Hematopoietic multipotent progenitor cell (in vitro differentiated cells): ENCODE measurements around the genes NKX2-3 and PAX2.

DNA sequence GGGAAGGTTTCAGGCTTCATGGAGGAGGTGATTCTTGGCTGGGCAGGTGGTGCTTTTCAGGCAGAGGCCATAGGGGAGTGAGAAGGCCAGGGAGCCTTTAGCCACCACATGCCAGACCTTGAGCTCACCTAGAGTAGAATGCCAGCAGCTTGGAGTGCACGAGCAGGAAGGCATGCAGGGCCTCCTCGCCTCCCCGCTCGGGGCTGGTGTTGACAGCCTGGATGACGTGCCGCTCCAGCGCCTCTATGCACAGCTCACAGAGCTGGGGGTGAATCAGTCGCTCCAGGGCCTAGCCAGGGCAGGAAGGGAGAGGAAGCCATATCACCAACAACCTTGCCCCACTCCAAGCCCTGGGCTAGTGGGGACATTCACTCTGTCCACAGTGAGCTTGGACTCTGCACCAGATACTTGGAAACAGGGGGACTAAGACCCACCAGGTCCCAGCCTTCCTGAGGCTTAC, 15.7 kb downstream of the HPS1 start:
- CAGE, long polyA plus RNA = no peak

- CAGE, long polyA plus RNA = no peak
These were observed 802 bp downstream of the HPS1 start for GRCh38 chr10:98445857-98446408.

- CAGE, long polyA plus RNA = no peak
These were observed 11.1 kb upstream of the HPS1 start for GRCh38 chr10:98457753-98458235.

- CAGE, long polyA plus RNA = no peak
These were observed 21.2 kb upstream of the HPS1 start for GRCh38 chr10:98467889-98468296.

- CAGE, long polyA plus RNA = no peak
These were observed 29.8 kb upstream of the HPS1 start for GRCh38 chr10:98476593-98476850.

DNA sequence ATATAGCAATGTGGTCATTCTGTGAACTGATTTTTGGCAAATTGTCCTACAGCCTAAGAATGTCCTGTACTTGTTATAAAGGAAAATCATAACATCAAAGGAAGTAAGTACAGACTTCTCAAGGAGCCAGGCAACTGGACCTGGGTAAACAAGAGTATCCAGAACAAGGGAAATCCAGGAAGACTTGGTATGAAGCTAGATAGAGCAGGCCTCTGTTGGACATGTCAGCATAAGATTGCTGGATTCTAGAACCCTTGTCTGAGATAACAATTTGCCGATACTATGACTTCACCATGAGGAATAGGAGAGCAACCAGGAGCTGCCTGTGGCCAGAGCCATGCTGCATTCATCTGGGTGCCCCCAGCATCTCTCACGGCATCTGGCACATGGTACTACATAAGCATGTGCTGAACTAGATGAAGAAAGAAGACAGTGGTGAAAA, 19.7 kb downstream of the GOT1 start:
- CAGE, long polyA plus RNA = no peak

DNA sequence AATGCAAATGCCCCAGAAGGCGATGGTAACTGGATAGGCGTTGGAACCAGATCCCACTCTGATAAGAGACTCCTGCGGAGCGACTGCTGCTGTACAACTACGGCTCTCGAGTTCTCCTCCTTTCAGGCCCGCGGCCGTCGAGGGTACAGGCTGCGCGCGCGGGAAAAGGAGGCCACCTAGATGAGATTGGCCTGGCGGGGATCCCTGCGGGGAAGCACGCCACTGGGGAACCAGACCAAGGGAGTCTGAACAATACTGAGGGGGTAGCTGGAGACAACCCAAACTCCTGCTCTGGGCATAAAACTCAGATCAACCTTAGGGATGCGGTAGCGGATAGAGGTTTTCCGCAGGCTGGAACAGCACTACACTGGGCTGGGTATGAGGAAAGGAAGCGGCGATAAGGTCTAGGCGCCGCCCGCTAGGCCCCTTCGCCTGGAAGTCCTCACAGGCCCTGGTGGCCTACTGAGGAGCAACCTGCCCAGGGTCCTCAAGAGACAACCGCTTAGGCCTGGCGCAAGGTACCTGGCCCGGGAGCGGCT, 2.8 kb upstream of the NKX2-3 start:
- CAGE, long polyA plus RNA = no peak

- CAGE, long polyA plus RNA = start-site peak on the minus strand at chr10:99532767-99532781, 254 reads; start-site peak on the plus strand at chr10:99532940-99532984, 86 reads
These were observed at the start of gene NKX2-3 for GRCh38 chr10:99532620-99533498. NKX2-3 (plus strand) TSS chr10:99532942.

DNA sequence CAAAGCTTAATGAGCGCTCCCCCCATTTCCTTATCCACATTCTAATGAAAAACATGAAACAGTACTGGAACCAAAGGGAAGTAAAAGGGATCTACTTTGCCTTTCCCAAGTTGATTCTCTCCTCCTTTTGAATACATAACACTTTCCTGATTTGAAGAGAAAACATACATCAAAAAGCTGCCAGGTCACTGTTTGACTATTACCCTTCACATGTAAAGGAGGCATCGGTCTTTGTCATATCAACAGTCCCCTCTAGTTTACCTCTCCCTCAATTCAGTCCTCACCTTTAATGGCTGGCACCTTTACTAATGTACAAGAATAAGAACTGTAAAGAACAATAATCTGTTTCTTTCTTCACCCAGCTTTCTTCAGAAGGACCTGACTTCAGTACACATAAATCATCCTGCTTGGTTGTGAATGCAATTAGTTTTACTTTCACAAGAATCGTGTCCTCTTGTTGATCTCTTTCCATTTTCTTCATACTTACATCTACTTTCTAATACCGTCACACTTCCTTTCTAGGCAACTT, 1.4 kb downstream of the SLC25A28 start:
- CAGE, long polyA plus RNA = no peak

- CAGE, long polyA plus RNA = no peak
These were observed 725 bp upstream of the ENTPD7 start for GRCh38 chr10:99658446-99659122.

DNA sequence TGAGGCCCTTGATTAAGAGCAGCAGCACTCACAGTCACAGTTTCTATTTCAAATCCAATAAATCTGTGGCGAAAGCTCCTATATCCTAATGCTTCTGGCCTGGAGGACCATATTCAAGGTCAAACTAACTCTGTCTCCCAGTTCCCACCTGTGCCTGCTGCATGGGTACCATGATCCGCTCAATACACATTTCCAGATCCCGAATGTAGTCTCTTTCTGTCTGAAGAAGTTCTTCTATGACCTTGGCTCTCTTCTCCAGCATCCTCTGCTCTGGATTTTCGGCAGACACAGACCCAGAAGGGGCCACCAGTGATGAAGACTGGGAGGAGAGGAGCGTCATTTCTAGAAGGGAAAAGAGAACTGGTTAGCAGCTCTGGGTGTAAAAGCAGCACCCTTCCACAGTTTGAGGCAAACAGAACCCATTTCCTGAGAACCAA, 100.9 kb downstream of the DNMBP start:
- CAGE, long polyA plus RNA = no peak

DNA sequence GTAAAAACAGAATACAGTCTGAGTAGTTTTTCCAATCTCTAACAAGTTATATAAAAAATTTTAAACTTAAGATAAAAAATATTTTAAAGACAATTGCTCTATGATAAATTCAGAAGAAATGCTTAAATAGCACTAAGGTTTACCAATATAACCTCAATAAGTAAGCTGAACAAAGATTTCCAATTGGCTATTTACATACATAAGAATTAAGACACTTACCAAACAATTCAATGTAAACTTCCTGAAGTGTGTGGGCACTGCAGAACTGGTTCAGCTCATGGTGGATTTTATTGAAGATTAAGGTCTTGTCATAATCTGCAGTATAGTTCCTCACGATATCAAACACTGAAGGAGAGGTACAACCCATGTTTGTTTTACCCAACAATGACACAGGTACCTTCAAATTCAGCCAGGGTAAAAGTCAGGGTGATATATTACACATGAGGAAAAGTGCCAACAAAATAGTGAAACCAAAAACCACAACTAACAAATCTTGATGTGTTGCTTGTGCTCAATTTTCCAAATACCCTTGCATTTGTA, 10.0 kb downstream of the ERLIN1 start:
- CAGE, long polyA plus RNA = no peak

DNA sequence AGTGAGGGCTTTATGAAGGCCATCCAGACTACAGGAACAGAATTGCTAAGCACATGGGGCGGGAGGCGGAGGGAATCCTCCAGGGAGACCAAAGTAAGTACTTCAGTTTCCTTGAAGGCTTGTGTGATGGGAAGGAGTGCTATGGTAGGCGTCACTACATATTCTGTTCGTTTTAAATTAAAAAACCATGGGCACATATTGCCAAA, 608 bp upstream of the ERLIN1 start:
- CAGE, long polyA plus RNA = no peak

GRCh38 chr10:100326923-100327827, 2.9 kb downstream of the PKD2L1 start:
- CAGE, long polyA plus RNA = no peak

DNA sequence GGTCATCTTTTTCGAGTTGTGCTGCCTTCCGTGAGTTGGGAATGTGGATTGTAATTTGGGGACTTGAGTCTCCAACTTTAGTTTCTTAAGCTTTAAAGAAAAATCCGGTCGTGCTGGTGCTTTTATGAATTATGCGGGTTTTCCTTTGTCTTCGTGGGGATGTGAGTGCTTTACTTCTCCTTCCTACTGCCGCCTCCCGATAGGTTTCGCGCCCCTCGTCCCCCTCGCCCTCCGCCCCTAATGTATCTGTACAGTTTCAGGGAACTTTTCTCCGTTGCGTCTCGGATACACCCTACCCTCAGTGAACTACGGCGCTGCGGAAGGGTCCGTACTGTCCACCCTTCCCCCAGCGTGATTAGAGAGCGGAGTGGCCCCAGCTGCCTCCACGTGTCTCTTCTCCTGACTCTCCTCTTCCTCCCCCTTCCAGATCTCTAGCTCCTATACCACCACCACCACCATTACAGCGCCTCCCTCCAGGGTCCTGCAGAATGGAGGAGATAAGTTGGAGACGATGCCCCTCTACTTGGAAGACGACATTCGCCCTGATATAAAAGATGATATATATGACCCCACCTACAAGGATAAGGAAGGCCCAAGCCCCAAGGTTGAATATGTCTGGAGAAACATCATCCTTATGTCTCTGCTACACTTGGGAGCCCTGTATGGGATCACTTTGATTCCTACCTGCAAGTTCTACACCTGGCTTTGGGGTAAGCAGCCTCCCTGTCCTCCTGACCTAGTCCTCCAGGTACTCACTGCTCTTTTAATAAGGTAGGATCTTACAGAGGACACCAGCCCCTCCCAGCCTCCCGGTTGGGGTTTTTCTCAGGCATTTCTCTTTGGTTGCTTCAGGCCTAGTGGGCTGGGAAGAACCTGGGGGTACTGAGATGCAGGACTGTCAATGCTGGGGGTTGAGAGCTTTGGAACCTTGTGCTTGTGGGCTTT, 876 bp downstream of the SCD start:
- CAGE, long polyA plus RNA = no peak

DNA sequence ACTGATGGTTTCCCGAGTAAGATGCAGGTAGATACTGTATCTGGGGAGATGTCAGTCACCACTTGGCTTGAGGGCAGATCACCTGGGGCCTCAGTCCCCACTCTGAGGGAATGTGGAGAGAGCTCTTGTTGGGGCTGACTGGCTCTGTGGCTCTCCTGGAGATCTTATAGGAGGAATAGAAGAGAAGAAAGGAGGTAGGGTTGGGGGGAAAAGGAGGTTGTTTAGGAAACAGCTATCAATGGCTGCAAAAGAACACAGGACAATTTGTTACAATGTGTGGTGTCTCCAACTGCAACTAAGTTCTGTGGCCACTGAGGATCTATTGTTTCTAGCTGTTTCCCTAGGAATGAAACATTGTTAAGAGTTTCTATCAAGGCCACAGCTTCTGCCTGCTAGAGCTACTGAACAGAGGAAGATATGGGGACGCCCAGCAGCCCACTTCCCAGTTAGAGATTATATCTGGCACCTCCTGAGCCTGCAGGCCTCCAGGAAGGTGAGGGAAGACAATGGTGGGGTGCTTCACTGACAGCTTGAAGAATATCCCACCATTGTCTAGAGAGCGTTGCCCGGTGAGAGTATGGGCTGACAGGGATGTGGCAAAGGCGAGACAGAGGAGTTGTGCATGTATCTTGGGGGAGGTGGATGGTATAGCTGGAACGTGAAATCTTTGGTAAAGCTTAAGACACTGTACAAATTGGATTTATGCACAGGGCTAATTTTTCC, 3.9 kb downstream of the SCD start:
- CAGE, long polyA plus RNA = no peak

GRCh38 chr10:100653854-100654454, 91.4 kb upstream of the PAX2 start:
- CAGE, long polyA plus RNA = no peak

- CAGE, long polyA plus RNA = no peak
These were observed at the start of gene PAX2 for GRCh38 chr10:100745333-100745893. PAX2 (plus strand) TSS chr10:100745582.

DNA sequence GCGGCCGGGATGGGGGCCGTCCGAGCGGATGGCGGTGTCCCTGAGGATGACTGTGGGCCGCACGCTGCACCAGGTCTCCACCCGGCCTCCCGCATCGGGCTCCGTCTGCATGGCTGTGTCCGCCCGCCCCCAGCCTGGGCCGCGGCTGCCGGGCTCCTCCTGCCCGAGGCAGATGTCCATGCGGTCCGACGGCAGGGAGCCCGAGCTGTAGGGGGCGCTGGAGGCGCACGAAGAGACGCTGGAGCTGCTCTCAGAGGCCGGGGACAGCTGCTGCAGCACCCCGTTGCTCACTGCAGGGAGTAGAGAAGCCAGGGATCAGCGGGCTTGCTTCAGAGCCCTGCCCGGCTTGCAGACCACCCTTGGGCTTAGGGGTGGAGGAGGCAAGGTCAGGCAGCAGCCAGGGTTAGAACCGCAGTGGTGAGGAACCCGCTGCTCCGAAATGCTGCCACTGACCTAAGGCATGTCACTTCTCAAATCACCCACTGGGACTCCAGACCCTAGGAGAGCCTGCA, 11.9 kb downstream of the PDZD7 start:
- CAGE, long polyA plus RNA = no peak

DNA sequence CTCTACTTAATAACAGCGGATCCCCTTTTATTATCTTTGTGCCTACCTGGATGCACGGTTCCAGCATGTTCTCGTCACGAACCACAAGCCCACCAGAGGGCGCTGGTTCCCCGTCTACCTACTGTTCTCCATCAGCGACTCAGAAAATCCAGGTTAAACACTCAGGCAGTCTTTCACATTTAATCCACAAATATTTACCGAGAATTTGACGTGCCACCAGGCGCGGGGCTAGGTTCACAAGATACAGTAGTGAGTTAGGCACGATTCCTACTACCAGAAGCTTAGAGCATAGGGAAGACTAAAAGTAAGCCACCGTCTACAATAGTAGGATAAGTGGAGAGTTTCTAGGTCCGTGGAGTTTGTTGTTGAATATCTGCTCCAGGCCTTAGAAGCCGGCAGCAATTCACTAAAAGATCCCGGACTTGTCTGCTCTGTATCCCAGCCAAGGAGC, 1.7 kb upstream of the KAZALD1 start:
- CAGE, long polyA plus RNA = no peak